Upper lobe of left lung (tissue), 5 donors: ENCODE measurements around the gene JCAD.

- PRO-cap, 2 experiments, result peak in 2 of 2 experiments; most common plus-strand start chr10:30059680 (in 1); most common minus-strand start chr10:30059552 (in 1)
- RAMPAGE, long total RNA, 4 experiments, result start-site peak on the minus strand in 2 of 4 experiments, at chr10:30059513-30059531 at its widest, 76 to 143 reads per replicate
Measured at GRCh38 chr10:30059370-30059836, at the start of gene JCAD. TSS of gene JCAD (minus strand) at chr10:30059586.

GRCh38 chr10:30182071-30182561 is 122.7 kb upstream of the JCAD start:
- PRO-cap, 2 experiments, result no peak in any of the 2 experiments
- RAMPAGE, long total RNA, 4 experiments, result no peak in any of the 4 experiments

GRCh38 chr10:30368035-30368738 is 19.1 kb upstream of the MTPAP start:
- PRO-cap, 2 experiments, result no peak in any of the 2 experiments
- RAMPAGE, long total RNA, 4 experiments, result no peak in any of the 4 experiments

- PRO-cap, 2 experiments, result no peak in any of the 2 experiments
- RAMPAGE, long total RNA, 4 experiments, result no peak in any of the 4 experiments
Measured at GRCh38 chr10:30418618-30419190, 15.3 kb upstream of the MAP3K8 start.

- PRO-cap, 2 experiments, result peak in 2 of 2 experiments; most common plus-strand start chr10:30433222 (in 2); most common minus-strand start chr10:30433055 (in 2)
- RAMPAGE, long total RNA, 4 experiments, result no peak in any of the 4 experiments
Measured at GRCh38 chr10:30432638-30433739, 995 bp upstream of the MAP3K8 start.

GRCh38 chr10:30439826-30440757 is 6.1 kb downstream of the MAP3K8 start:
- PRO-cap, 2 experiments, result no peak in any of the 2 experiments
- RAMPAGE, long total RNA, 4 experiments, result no peak in any of the 4 experiments

- PRO-cap, 2 experiments, result no peak in any of the 2 experiments
- RAMPAGE, long total RNA, 4 experiments, result no peak in any of the 4 experiments
Measured at GRCh38 chr10:30606374-30606809, 23.2 kb downstream of the LYZL2 start.

DNA sequence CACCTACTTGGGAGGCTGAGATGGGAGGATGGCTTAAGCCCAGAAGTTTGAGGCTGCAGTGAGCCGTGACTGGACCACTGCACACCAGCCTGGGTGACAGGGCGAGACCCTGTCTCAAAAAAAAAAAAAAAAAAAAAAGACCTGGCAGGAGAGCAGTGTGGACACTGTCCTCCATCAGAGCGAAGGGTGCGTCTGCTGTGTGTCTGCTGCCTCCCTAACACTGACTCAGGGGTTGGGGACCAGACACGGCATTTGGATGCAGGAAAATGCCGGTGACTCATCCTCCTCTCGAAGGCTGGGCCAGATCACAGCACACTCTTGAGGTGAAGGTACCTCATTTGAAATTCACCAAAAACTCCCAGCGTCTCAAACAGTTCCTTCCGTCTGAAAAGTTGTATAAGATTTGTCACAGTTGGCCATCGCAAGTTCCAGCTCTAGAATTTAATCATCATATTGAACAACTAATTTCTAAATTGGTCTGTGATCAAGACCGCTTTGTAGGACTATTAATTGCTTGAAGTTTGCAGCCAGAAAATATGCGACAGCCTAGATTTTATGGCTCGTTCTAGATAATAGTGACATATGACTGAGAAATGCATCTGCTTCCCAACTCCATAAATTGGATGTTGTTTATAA is 118.1 kb upstream of the LYZL2 start:
- PRO-cap, 2 experiments, result no peak in any of the 2 experiments
- RAMPAGE, long total RNA, 4 experiments, result no peak in any of the 4 experiments

GRCh38 chr10:30840798-30841149 is 190.9 kb downstream of the ZNF438 start:
- PRO-cap, 2 experiments, result no peak in any of the 2 experiments
- RAMPAGE, long total RNA, 4 experiments, result no peak in any of the 4 experiments

- PRO-cap, 2 experiments, result no peak in any of the 2 experiments
- RAMPAGE, long total RNA, 4 experiments, result no peak in any of the 4 experiments
Measured at GRCh38 chr10:30857525-30858225, 174.0 kb downstream of the ZNF438 start.

GRCh38 chr10:30929186-30930085 is 102.2 kb downstream of the ZNF438 start:
- PRO-cap, 2 experiments, result no peak in any of the 2 experiments
- RAMPAGE, long total RNA, 4 experiments, result start-site peak on the minus strand in 1 of 4 experiments, at chr10:30929487-30930042 at its widest, 14 reads per replicate

DNA sequence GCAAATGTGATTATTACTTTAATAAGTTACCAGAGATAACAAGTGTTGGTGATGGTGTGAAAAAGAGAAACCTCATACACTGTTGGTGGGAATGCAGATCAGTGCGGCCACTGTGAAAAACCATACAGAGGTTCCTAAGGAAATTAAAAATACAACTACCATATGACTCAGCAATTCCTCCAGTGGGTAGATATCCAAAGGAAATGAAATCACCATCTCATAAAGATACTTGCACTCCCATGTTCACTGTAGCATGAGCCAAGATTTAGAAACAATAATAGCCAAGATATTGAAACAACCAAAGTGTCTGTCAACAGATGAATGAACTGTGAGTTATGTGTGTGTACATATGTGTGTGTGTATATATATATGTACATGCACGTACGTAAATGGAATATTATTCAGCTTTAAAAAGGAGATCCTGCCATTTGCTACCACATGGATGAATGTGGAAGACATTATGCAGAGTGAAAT is 26.7 kb downstream of the ZNF438 start:
- PRO-cap, 2 experiments, result no peak in any of the 2 experiments
- RAMPAGE, long total RNA, 4 experiments, result no peak in any of the 4 experiments

GRCh38 chr10:31099087-31099524 is 67.4 kb upstream of the ZNF438 start:
- PRO-cap, 2 experiments, result no peak in any of the 2 experiments
- RAMPAGE, long total RNA, 4 experiments, result no peak in any of the 4 experiments

DNA sequence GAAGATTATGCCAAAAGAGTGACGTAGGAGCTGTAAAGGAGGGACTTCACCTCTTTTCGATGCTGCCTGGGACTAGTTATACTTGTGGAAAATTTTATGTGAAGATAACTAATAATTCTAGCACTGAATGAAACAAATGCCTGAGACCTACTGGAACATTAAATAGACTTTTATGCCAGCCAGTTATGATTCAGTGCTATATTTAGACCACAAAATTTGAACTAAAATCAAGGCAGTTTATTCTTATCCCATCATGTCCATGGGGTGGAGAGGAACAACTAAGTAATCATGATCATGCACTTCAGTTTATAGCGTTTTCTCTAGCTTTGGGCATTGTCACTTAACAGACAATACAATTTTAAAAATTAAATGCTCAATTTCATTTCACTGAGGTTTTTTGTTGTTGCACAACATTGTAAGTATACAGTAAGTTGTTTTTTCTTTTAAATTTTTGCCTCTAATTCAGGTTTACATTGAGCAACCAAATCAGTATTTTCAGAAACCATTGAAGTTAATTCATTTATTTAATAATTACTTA is 76.7 kb downstream of the ZEB1 start:
- PRO-cap, 2 experiments, result peak in 1 of 2 experiments; most common plus-strand start position 251 of the sequence (in 1)
- RAMPAGE, long total RNA, 4 experiments, result no peak in any of the 4 experiments

- PRO-cap, 2 experiments, result no peak in any of the 2 experiments
- RAMPAGE, long total RNA, 4 experiments, result start-site peak on the plus strand in 1 of 4 experiments, at chr10:31526831-31526998 at its widest, 18 to 34 reads per replicate
Measured at GRCh38 chr10:31526621-31527286, 207.7 kb downstream of the ZEB1 start.

- PRO-cap, 2 experiments, result no peak in any of the 2 experiments
- RAMPAGE, long total RNA, 4 experiments, result no peak in any of the 4 experiments
Measured at GRCh38 chr10:31678013-31678584, 250.5 kb downstream of the ARHGAP12 start.

GRCh38 chr10:31701669-31702153 is 226.9 kb downstream of the ARHGAP12 start:
- PRO-cap, 2 experiments, result no peak in any of the 2 experiments
- RAMPAGE, long total RNA, 4 experiments, result no peak in any of the 4 experiments

DNA sequence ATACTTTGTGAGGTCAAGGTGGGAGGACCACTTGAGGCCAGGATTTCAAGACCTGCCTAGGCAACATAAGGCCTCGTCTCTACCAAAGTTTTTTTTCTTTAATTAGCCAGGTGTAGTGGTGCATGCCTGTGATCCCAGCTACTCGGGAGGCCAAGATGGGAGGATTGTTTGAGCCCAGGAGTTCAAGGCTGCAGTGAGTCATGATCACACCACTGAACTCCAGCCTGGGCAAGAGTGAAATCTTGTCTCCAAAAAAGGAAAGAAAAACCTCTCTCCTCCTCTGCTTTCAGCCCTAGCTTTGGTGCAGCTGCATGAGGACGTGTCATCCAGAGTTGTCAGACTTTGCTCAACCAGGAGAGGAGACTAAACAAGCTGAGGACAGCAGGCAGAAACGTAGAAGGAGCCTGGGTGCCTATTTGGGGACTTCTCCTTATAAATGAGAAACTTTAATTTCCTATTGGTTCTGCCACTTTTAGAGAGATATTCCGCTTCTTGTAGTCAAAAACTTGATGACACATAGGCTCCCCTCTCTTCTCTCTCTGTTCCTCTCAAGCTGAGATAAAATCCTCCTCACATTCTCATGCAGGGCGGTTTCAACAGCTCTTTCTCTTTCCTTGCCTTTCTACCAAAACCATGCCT is 205.5 kb downstream of the ARHGAP12 start:
- PRO-cap, 2 experiments, result no peak in any of the 2 experiments
- RAMPAGE, long total RNA, 4 experiments, result no peak in any of the 4 experiments

DNA sequence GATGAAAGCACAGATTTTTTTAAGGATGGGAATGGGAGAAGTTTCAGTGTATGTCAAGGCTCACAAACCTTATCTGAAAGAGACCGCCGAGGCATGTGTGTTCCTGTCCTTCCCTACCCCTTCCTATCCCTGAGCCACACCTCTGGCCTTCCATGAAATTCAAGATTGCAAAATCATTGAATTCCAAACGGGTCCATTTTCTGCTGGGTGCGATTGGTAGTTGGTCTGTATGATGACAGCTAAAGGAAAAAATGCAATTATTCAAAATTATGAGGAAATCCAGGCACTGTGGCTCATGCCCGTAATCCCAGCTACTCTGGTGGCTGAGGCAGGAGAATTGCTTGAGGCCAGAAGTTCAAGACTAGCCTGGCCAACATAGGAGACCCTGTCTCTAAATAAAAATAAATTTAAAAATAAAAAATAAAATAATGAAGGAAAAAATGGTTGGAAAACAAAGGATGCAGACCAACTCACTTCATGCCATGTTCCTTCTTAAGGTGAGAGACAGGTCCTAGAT is 170.1 kb downstream of the ARHGAP12 start:
- PRO-cap, 2 experiments, result no peak in any of the 2 experiments
- RAMPAGE, long total RNA, 4 experiments, result no peak in any of the 4 experiments

GRCh38 chr10:31759023-31759660 is 169.5 kb downstream of the ARHGAP12 start:
- PRO-cap, 2 experiments, result peak in 1 of 2 experiments; most common plus-strand start chr10:31759329 (in 1); most common minus-strand start chr10:31759179 (in 1)
- RAMPAGE, long total RNA, 4 experiments, result no peak in any of the 4 experiments